ENCODE measurements around a stretch of chr7.

DNA sequence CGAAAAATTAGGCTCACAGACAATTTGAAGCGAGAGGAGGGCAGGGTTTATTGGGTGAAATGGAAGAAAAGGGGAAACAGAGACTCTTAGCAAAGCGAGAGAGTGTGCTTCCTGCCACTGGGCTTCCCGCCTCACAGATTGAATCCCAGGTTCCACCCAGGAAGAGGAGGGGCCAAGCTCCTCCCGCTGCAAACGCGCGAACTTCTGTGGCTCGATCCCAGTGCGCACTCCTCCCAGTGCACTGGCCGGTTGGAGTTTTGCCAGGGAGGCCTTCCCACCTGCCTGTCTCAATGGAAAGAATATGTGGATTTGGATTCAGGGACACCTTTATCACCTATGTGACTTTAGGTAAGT lies 48.4 kb upstream of the SP8 start:
- RRBS, 2 experiments = no CpG with 5 or more reads among the region's 11 CpGs

DNA sequence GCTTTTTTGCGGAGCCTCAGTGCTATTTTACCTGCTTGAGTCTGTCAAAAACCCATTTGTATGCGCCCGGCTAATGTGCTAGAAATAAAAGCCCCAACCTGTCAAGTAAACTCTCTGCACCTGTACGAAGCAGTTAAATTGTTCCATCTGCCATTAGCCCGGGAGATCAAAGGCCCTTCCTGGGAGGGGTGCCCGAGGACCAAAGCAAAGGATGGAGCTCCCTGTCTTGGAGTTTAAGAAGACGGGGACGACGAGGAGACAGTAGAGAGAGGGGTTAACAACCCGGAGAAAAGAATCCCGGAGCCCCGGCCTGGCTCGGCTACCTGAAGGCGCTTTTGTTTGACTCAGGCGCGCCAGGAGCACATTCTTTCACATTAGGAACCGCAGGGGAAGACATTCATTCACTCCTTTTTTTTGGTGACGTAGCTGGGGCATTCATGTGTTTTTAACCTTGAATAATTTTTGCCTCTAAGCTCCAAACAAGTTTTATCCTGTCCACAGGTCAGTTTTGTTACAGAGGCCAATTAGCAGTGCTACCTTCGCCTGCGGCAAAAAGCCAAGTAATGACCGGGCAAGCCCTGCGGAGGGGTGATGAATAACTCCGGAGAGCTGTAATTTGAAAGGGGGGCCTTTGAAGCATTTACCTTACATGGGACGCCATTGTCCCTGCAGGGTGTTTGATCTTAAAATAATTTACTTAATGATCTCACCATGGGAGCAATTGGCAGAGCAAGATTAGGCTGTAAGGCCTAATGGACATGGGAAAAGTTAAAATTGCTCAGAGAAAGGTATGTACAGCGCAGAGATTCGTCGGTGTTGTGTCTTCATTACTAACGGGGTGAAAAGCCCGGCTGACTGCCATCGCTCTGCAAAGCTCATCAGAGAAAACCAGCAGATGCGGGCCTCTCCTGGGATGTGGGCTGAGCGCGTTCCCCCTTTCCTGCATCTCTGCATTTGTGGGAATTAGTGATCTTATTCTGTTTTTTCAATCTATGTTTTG lies 258.0 kb upstream of the SP4 start:
- RRBS, 2 experiments = 2% methylated on average over 5 to 8 of the region's 33 CpGs

DNA sequence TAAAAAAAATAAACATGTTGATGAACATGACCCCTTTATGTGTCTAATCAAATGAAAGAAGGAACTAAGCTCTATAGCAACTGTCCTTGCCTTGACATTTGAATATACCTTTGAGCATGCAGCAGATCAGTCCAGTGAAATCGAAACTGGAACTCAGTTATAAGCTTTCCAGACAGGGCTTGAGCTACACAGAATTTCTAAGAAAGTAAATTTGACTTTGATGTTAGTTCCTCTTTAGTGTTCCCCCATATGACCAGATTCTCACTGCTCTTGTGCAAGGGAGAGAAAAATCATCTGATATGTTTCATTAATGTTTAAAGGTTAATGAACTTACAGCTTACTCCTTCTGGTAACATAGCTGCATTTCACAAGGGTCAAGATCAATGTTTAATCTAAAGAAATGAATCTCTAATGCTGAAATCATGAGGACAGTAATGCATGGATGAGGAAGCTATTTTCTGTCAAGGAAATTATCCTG lies 74.9 kb upstream of the SP4 start:
- RRBS, 2 experiments = no CpG with 5 or more reads among the region's 1 CpG

GRCh38 chr7:21604809-21605422 lies 62.1 kb downstream of the DNAH11 start:
- RRBS, 2 experiments = no CpG with 5 or more reads among the region's 6 CpGs

DNA sequence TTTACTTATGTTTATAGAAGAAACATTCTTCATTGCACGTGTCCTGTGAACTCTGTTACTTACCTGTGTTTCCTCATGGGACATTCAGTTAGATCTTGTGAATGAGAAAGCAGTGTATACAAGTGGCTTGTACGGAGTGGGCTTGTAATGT lies 74.3 kb downstream of the DNAH11 start:
- RRBS, 2 experiments = no CpG with 5 or more reads among the region's 2 CpGs

GRCh38 chr7:21850865-21851383 lies 94.8 kb downstream of the CDCA7L start:
- RRBS, 2 experiments = no CpG with 5 or more reads among the region's 4 CpGs

DNA sequence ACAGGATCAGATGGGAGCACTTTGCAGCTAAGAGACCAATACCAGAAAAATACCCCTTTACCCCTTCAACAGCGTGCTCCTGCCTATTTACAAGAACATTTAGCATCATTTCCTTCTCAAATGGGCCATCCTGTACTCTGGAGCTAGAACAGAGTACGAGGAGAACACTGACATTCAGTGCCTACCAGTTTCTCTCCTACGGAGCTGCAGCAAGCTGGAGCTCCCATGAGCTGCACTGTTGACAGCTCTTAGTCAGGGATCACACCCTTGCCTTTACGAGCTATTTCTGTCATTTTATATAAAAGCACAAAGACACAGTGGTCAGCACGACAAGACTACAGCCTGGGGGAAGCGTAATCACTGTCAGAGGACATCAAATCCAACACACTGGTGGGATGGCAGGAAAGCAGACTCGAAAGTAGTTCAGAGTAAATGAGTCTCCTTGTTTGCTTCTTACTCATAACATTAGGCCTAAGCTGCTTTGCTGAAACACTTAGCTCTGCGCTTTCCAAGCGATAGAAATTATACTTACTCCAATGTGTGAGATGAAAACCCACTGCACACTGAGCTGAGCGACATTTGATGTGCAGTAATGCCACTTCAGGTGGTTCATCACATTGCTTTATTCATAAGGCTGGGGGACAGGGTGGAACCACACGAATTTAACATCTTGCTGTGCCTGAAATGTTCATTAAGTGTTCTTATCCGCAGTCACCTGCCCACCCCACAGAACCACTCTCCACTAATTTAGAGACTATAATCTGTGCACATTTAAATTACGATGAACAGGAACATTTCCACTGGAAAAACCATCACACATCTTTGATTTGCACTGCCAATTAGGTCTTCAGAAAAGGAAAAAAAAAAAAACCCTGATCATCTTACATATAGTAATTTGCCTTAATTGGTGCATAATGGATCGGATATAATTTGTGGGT lies 2.6 kb downstream of the CDCA7L start:
- RRBS, 2 experiments = no CpG with 5 or more reads among the region's 14 CpGs

DNA sequence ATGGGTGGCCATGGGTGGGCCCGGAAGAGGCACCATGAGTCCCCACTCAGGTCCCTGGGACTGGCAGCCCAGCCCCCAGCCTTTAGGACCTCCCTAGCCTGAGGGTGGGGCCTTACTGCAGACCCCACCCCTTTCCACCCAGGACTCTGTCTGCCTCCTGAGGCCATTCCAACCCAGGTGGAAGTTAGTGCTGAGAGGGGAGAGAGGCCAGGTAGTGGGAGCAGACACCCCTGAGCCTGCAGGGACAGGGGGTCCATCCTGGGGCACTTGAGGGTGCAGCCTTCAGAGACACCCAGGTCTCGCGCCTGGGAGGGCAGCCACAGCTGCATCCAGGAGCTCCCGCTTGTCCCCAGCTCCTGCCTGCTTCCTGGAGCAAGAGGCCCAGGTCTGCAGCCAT lies 26.4 kb upstream of the CDCA7L start:
- RRBS, 2 experiments = no CpG with 5 or more reads among the region's 4 CpGs

- RRBS, 2 experiments = no CpG with 5 or more reads among the region's 17 CpGs
Measured at GRCh38 chr7:22445046-22445972, 54.7 kb downstream of the STEAP1B start.

- RRBS, 2 experiments = no CpG with 5 or more reads among the region's 9 CpGs
Measured at GRCh38 chr7:22562929-22563470, 63.0 kb upstream of the STEAP1B start.

DNA sequence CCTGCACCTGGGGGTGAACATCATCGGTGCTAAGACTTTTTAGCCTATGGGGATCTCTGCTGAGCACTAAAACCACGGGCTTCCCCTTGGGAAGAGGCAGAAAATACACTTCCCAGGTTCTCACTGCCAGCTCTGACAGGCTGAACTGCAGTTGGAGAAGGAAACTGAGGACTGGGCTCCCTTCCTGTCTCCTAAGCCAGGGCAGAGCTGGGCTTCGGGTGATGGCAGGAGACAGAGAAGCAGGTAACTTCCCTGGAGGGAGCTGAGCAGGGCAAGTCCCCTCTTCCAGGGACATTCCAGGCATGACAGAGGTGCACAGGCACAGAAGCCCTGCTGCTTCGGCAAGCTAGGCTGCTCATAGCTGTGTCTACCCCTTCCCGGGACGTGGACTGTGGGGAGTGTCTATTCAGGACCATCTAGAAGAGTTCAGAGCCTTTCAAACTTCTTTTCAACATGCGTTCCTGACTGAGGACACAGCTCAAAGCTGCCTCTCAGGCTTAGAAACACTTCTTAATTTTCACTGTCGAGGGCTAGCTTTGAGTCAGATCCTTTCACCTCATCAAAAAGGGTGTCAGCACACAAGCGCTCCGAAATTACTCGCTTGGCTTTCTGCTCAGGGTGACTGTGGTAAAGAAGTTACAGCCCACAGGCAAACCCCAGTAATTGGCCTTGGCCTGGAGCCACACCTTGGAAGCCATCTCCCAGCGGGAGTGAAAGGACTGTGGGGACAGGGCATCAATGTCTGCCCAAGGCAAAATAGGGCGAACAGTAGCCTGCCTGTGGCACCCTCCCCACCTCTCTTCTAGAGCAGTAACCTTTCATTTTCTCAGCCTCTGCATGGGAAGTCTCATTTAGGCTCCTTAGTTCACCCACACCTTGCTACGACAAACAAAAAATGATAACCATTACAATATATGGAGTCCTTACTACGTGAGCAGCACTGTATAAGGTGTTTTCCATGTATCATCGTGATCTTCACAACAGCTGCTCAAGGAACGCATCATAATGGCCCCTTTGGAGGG lies 63.8 kb upstream of the STEAP1B start:
- RRBS, 2 experiments = no CpG with 5 or more reads among the region's 17 CpGs

DNA sequence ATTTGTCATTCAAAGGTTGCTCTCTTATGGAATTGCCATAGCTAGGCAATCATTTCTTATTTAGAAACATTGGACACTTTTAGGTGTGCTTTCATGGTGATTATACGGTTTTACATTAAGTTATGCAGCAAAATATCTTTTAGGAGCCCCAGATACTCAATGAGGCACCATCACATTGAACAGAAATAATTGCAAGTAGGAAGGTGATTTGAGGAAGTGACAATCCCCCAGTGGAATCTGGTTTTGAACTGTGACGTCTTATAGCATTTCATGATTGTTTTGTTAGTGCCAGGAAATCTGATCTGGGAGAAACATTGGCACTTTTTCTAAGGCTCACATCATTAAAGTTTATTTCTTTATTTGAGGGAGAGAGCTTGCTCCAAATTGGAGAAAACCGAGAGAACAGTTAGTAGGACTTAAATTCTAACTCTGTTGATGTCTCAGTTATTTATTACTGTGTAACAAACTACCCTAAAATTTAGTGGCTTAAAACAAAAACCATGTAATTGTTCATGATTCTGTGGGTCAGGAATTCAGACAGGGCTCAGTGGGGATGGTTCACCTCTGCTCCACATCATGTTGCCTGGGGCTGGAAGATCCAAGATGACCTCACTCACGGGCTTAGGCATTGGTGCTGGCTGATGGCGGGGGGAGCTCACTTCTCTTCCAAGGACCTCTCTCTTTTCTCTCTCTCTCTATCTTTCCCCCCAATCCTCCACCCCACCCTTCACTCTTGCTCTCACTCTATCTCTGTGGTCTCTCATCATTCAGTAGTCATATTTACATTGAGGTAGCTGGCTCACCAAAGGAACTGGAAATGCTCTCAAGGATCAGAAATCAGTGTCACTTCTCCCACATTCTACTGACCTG lies 78.2 kb upstream of the STEAP1B start:
- RRBS, 2 experiments = no CpG with 5 or more reads among the region's 5 CpGs

DNA sequence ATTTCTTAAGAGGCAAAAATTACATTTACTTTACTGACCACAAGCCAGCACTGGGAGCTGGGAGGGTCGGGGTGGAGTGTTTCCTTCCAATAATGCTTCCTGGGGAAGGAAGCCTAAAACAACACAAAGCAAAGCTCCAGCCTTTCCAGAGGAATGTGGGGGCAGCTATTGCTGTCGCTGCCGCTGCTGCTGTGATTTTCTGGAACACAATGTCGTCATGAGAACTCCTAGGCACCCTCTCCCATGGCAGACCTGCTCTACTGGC lies 89.8 kb upstream of the STEAP1B start:
- RRBS, 2 experiments = no CpG with 5 or more reads among the region's 4 CpGs

GRCh38 chr7:22696643-22697316 lies 30.2 kb upstream of the IL6 start:
- RRBS, 2 experiments = no CpG with 5 or more reads among the region's 5 CpGs

GRCh38 chr7:22706765-22707458 lies 20.1 kb upstream of the IL6 start:
- RRBS, 2 experiments = no CpG with 5 or more reads among the region's 7 CpGs

DNA sequence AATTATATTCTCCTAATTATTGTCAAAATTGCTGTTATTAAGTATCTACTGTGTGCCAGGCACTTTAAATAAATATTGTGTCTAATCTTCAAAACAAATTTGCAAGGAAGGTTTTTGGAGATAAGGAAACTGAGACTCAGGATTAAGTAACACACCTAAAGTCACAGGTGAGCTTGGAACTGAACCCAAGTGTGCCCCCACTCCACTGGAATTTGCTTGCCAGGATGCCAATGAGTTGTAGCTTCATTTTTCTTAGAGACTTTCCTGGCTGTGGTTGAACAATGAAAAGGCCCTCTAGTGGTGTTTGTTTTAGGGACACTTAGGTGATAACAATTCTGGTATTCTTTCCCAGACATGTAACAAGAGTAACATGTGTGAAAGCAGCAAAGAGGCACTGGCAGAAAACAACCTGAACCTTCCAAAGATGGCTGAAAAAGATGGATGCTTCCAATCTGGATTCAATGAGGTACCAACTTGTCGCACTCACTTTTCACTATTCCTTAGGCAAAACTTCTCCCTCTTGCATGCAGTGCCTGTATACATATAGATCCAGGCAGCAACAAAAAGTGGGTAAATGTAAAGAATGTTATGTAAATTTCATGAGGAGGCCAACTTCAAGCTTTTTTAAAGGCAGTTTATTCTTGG lies 1.5 kb downstream of the IL6 start:
- RRBS, 2 experiments = no CpG with 5 or more reads among the region's 1 CpG

DNA sequence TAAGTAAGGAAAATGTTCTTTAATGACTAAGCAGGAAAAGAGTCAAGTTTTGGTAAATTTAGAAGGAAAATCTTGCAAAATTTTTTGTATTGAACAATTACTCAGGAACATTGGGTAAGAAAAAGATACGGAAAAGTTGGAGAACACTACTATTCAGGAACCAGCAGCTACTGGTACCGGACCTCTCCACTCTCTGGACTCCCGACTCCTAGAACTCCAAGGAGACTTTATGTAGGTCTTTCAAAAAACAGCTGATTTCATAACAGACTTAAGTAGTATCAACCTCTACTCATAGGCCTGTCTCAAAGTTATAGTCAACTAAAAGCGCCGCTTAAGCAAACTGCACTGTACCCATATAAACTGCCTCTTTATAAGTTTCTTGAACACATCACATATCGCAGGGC lies 33.4 kb downstream of the HYCC1 start:
- RRBS, 2 experiments = no CpG with 5 or more reads among the region's 6 CpGs

- RRBS, 2 experiments = no CpG with 5 or more reads among the region's 5 CpGs
Measured at GRCh38 chr7:23017218-23017779, 3.4 kb upstream of the HYCC1 start.

DNA sequence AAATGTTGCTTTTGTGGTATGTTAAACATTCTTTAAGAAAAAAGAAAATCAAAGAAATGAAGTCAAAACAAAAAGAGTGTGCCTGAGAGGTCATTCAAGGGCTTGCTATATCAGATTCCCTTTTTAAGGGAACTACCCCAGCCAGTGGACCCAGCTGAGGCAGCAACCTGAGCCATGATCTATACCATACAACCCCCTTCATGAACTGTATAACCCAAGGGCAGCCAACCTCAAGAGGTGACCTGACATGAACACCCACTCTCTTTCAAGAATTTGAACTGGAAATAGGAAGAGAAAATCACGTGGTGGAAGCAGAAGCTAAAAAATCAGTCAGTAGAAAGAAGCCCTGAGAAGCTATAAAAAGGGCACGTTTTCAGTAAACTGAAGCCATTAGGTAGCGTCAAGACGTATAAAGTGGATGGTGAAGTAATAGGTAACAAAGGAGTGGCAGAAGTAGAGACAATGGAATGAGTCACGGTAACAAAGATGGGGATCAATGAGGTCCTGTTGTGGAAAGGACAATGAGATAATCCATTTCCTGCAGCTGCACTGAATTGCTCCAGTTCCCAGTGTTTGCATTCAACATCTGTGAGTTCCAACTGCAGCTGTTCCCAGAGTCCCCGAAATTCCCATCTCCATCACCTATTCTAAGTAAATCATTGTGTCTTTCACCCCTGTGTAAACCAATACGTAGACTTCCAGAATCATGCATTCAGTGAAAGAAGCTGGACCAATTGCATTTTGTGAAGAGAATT lies 4.7 kb upstream of the HYCC1 start:
- RRBS, 2 experiments = no CpG with 5 or more reads among the region's 7 CpGs